SJSA1 (cell line): ENCODE results near the gene NINJ2.

GRCh38 chr12:16315-17043, 50.1 kb upstream of the IQSEC3 start:
- RAMPAGE, long total RNA = no peak

DNA sequence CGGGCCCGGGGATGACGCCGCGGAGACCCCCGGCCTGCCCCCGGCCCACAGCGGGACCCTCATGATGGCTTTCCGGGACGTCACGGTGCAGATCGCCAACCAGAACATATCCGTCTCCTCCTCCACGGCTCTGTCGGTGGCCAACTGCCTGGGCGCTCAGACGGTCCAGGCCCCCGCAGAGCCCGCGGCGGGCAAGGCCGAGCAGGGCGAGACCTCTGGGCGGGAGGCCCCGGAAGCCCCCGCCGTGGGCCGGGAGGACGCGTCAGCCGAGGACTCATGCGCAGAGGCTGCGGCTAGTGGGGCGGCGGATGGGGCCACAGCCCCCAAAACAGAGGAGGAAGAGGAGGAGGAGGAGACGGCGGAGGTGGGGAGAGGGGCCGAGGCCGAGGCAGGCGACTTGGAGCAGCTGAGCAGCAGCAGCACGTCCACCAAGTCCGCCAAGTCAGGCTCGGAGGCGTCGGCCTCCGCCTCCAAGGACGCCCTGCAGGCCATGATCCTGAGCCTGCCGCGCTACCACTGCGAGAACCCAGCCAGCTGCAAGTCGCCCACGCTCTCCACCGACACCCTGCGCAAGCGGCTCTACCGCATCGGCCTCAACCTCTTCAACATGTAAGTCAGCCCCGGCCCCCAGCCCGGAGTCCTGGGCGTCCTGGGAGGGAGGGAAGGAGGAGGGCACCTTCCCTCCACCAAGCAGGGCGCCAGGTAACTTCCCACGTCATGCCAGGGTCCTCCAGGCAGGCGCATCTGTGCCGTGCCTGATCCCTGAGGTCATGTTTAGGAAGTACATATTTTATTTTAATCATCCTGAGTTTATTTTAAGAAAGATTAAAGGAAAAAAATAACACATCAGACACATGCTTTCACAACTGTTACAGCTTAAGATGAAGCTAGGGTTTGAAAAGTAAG, 72.4 kb downstream of the IQSEC3 start:
- RAMPAGE, long total RNA = no peak

GRCh38 chr12:179270-180203, 34.4 kb downstream of the SLC6A12 start:
- RAMPAGE, long total RNA = no peak

- RAMPAGE, long total RNA = no peak
Measured at GRCh38 chr12:254317-254606, 8.4 kb downstream of the SLC6A13 start.

DNA sequence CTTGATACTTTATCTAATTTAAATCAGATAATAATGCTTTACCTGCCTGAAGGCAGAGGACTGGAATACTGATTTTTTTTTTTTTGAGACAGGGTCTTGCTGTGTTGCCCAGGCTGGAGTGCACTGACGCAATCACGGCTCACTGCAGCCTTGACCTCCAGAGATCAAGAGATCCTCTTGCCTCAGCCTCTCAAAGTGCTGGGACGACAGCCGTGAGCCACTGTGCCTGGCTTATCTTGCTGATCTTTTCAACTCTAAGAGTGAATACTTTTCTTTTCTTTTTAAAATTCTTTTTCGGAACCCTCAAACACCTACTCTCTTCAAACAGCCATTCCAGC, 688 bp upstream of the B4GALNT3 start:
- RAMPAGE, long total RNA = no peak

- RAMPAGE, long total RNA = no peak
Measured at GRCh38 chr12:611159-611487, 52.1 kb downstream of the NINJ2 start.

- RAMPAGE, long total RNA = no peak
Measured at GRCh38 chr12:662580-663732, at the start of gene NINJ2. Gene NINJ2 (minus strand): TSS chr12:663445.

DNA sequence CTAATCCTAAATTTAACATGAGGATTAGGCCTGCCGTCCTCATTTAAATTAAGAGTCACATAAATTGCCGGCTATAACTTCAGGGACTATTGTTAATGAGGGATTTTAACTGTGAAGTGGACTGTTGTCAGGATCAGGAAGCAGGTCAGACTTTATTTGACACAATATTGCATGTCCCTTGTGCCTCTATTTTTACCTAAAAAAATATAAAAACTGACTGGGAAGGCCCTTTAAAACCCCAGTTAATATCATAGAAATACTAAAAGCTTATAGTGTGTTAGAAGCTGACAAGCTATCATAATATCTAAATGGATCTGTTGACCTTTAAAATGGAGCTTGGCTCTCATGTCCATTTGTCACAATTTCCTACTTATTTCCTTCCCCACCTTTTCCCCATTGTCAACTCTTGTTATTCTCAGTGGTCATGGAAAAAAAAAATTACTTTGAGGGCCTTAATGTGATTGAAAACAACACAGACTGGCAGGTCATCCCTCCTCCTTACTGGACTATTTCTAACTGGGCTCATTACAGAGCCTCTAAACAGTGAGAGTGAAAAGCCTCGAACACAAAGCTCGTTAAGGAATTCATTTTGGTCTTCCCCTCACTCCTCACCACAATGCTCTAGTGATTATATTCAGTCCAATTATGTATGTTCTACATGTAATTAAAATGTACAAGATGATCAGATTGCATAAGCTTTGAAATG, 13.7 kb upstream of the WNK1 start:
- RAMPAGE, long total RNA = no peak

GRCh38 chr12:958489-959314, 9.2 kb upstream of the RAD52 start:
- RAMPAGE, long total RNA = no peak

DNA sequence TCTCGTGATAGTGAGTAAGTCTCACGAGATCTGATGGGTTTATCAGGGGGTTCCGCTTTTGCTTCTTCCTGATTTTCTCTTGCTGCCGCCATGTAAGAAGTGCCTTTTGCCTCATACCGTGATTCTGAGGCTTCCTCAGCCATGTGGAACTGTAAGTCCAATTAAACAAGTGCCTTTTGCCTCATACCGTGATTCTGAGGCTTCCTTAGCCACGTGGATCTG, 89.5 kb downstream of the ERC1 start:
- RAMPAGE, long total RNA = no peak

DNA sequence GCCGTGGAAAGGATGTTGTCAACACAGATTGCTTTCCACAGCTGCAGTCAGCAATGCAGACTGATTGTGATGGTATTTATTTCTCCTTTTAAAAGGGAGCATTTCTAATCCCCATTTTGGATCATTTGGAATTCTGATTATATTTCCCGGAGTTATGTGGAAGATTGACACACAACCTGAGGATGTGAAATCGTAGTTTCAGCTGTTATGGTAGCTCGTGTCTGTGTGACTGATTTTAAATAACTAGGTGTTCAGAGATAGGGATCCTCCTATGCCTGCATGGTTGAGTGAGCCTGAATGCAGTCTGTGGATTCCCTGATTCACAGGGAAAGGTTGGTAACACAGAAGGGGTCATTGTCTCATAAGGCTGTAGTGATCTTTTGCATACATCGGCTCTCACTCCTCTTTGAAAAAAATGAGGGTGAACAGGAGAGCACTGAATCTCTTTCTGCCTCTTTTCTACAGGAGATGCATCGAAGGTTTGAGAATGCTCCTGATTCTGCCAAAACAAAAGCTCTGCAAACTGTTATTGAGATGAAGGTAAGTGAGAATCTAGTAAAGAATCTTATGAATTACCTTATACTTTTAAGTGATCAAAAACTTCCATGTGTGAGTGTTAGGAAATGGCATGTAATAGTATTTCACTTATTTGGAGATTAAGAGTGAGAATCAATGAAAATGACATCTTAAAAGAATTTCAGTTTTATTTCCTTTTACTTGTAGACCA, 113.4 kb downstream of the ERC1 start:
- RAMPAGE, long total RNA = no peak

GRCh38 chr12:1141577-1141851, 150.5 kb downstream of the ERC1 start:
- RAMPAGE, long total RNA = no peak

DNA sequence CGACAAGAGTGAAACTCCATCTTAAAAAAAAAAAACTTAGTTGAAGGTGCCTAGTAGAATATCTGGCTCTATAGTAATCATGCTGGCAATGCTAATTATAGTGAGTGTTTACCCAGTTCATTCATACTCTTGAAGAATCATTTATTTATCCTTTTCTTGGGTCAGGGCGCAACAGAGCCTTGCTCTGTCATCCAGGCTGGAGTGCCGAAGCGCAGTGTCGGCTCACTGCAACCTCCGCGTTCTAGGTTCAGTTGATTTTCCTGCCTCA, 239.9 kb downstream of the FBXL14 start:
- RAMPAGE, long total RNA = no peak

GRCh38 chr12:1369420-1370061, 224.8 kb downstream of the FBXL14 start:
- RAMPAGE, long total RNA = no peak

DNA sequence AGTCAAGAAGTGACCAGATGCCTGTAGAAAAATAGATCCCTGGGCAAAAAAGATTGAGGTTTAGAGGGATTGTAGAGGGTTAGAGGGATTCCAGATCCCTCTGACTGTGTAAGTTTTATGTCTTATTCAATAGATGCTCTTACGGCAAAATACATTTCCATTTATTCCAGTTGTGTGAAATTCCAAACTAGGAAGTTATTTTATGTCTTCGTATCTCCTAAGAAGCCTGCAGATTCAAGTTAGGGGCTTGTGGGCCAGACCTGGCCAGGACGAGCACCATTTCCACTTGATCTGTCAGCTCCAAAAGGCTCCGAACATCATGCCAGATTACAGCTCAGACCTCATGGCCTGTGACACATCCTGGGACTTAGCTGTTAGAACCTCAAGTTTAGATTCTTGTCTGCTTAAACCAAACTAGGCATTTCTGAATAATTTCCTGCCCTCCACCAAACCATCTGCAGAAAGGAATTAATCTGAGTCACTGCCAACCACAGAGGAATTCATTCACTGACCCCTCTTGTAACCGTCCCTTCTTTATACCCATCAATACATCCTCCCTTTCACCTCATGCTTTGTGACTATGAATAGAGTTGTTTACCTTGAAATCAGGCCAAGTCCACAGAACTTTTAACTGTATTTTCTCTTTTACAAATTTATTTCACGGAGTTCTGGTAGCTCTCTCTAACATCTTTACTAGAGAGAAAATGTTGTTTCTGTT, 120.4 kb downstream of the FBXL14 start:
- RAMPAGE, long total RNA = no peak

DNA sequence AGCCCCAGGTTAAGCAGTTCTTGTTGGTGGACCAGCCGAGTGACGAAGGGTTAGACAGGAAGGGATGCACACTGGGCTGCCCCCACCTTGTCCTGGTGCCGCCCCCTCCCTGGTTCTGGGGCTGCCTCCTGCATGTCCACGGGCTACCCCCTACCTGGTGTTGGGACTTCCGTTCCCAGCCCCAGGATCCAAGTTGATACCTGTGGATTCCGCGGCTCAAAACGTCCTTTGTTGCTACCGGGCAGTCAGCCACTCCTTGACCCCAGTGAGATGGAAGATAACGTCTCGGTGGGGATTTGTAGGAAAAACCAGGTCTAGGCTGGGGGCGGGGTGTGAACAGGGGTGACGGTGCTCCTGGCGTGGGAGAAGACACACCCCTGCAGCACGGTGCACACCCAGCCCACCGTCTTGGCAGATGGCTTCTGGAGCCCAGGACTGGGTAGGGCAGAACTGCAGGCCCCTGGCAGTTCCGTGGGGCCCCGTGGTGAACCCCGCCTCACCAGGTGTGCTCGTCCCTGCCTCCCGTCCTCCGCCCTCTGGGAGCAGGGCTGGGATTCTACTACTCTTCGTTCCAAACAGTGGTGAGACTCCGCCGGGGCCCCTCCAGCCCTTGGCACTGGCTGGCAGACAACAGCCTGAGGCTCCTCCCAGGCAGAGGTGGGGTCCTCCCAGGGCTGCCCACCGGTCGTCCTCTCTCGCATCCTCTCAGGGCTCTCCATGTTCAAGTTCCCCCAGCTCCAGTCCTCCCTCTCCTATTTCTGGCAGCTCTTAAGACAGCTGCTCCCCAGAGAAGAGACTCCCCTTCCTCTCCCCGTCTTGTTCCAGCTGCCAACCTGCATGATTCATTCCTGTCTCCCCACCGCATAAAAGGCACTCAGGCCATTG, 75.6 kb downstream of the FBXL14 start:
- RAMPAGE, long total RNA = no peak

GRCh38 chr12:1533321-1534080, 60.9 kb downstream of the FBXL14 start:
- RAMPAGE, long total RNA = no peak

GRCh38 chr12:1631143-1631771, 2.2 kb downstream of the WNT5B start:
- RAMPAGE, long total RNA = no peak

- RAMPAGE, long total RNA = no peak
Measured at GRCh38 chr12:1662557-1663585, 28.0 kb upstream of the ADIPOR2 start.

DNA sequence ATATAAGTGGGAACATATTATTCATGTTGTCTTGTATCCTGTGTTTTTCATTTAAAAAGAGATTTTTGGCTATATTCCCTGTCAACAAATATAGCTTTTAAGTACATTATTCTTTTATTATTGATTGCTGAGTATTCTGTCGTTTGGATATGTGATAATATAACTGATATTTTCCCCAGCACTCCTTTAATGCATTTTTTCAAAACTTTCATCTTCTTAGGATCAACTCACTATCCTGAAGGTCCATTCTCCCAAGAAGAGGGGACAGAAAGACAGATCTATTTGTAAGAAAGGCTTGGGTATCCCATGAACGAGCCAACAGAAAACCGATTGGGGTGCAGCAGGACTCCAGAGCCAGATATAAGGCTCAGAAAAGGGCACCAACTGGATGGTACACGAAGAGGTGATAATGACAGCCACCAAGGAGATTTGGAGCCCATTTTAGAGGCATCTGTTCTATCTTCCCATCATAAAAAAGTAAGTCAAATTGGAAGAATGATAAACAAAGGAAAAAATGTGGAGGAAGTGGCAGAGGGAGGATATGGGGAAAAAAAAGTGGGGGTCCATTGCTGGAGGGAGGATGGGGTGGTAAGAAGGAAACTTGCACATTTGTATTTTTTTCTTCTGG, 63.3 kb downstream of the ADIPOR2 start:
- RAMPAGE, long total RNA = no peak